Camera-type eye (tissue), 1 donor: ENCODE measurements around the genes C16orf95, MAP1LC3B and ZCCHC14.

DNA sequence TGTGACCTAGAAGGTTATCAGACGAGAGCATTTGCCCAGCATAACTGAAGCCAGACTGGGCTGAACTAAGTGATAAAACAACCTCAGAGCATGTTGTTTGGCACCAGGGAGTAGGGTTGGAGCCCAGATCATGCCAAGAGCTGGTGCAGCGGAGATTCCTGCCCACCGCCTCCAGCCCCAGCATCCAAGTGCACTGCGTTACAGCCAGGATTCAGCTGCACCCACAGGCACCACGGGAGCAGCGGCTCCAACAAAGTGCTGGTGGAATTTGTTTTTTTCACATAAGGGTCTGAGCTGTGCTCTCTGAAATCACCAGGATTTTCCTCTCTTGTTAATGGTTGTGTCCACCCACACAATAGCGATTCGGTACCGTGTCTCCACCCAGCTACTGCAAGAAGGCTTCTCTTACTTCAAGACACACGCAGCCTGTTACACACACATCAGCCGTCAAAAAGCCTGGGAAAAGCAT lies 273.8 kb downstream of the C16orf95 start:
- RAMPAGE, long total RNA = no peak

DNA sequence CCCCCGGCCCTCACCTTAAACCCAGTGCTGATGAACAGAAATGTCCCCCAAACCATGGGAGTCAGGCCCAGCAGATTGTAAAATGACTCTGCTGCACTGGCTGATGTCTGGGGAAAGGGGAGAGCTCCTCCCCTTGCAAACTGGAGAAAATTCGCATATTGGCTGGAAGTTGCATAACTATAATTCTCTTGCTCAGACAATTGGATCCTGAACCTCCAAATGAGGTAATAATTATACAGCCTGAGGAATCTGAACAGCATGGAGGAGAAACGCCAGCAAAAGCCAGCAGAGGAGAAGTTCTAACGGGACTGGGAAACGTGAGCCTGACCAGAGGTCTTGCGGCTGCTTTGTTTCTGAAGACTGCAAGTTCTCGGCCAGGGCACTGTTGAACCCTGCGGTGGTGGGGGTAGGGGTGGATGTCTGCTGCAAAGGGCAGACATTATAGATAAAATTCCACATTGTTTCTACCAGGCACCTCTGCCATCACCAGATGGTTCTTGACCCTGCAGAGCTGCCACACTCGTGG lies 109.6 kb downstream of the C16orf95 start:
- RAMPAGE, long total RNA = no peak

DNA sequence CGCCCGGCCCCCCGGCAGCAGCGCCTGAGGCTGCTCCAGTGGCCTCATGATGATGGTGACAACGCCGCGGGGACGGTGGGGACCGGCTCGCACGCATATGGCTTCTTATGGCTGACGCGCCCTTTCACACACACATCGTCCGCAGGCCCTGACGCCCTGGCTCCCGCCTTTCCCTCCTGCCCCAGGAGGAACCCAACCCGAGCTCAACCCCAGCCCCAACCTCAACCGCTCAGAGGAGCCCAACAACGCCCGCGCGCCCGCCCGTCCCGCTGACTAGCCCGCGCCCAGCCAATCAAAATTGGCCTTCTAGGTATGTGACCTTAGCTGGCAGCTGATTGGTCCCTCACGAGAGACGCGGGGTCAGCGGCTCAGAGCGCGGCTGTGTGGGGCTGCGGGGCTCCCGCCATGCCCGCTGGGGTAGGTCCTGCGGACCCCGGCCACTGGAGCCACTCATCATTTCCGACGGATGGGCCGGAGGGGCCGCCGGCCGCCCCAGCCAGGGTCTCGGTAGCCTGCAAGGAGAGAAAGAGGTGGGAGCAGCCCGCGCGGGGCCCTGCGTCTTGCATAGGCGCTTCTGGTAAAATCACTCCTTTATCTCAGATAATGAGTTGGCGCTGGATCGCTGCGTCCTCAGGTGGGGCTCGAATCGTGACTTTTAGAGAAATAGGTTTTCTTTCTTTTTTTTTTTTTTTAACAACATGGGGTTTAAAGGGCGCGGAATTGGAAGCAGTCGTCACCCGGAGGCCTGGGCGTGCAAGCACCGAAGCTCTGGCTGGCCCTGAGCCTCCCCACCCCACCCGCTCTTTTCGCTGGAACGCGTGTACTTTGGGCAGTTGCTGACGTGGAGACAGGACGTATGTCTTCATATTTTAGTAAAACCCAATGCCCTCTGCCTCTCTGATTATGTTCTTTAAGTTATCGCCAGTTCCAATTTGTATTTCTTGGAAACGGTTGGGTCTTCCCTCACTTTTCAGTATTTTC lies at the start of gene C16orf95:
Gene C16orf95, minus strand, starts transcription at position 247 of the 981 bp plus-strand sequence.
- RAMPAGE, long total RNA = no peak

- RAMPAGE, long total RNA = no peak
These were observed 13.5 kb upstream of the C16orf95 start for GRCh38 chr16:87330516-87331337.

GRCh38 chr16:87359956-87360592 lies 23.5 kb downstream of the FBXO31 start:
- RAMPAGE, long total RNA = no peak

GRCh38 chr16:87392215-87392583 lies at the start of gene MAP1LC3B:
Gene MAP1LC3B (plus strand): TSS chr16:87392336.
- RAMPAGE, long total RNA = no peak

DNA sequence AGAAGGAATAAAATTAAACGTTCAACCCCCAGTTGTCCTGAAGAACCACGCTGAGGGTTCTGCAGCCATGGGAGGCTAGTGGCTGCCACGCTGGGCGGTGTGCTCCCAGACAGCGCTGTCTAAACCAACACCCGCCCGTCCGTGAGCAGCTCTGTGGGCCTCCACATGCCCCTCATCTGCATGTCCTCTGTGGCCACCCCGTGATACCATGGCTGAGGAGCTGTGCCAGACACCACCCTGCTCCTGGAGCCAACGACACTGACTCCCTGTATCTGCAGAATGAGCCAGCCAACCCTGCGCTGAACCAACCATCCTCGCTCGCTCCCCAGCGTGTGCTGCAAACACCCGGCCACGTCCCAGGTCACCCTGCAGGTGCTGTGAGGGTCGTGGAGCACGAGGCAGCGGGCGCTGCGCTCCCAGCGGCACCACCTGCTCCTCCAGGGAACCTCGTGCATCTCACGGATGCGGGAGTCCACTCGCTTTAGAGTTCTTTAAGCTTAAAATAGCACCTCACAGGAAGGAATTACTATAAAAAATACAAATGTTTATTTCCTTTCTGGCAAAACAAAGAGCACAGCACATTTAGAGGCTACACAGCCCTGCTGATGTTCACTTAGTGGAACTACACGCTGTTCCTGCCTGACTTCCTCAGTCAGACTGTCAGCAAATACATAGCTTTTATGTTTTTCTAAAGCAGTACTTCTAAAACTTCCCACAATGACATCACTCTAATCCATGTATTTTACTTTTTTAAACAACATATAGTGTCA lies 43.3 kb downstream of the MAP1LC3B start:
- RAMPAGE, long total RNA = no peak

DNA sequence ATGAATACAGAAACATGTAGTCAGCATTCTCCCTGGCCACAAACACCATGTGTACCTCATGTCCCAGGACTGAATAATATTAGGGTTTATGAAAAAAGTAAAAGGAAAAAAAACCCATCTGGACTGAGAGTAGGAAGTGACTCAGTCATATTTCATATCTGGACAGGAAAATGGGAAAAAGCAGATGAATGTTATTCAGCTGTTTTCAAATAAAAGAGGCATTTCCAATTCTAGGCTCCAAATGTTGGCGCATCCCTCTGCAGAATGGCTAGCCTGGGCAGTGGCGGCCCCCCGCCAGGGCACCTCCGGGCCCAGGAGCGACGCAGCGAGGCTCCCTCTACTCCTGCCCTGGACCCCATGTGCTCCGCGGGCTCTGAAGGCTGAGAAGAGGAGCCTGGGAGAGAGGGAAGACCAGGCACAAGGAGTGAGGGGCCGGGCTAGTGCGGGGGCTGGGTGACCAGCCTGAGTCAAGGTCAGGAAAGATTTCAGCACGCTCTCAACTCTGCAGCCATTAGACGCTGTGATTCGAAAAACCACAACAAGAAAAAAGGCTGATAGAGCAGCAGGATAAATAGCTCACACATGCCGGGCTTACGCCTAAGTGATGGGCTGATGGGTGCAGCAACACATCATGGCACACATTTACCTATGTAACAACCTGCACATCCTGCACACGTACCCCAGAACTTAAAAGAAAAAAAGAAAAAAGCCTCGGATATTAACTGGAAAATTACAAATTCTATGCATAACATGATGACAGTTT lies 44.1 kb downstream of the MAP1LC3B start:
- RAMPAGE, long total RNA = no peak

DNA sequence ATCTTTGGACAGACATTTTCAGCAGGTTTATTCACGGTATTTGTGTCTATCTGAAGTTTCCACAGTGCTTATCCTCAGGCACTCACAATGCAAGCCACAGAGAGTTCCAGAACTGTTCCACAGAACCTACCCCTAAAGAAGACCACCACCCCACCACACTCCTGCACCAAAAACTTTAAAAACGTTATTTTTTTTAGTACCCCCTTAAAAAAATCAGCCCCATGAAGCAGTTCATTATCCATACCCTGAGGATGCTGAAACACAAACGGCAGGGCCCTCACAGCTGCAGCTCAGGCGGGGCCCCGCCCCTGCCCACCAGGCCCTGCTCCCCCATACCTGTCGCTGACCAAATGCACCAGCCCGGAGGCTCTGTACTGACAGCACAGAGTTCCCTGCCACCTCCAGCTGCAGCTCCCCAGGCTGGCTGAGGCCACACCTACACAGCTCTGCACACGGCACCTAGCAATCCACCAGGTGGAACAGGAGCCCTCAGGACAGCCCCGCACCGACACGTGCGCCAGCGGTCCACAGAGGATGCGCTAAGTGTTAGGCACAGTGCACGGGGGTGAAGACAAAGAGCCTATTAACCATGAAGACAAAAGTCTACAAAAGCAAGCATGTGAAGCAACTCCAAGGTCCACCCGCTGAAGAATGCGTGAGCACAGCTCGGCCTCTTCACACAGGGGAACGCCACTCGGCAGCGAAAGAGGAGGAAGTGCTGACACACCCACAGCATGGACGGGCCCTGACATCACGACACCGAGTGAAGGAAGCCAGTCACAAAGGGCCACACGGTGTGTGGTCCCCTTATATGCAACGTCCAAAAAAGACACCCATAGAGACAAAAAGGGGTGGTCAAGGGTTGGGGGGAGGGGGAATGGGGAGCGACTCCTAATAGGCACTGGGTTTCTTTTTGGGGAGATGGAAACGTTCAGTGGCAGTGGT lies 5.4 kb downstream of the ZCCHC14 start:
- RAMPAGE, long total RNA = no peak

GRCh38 chr16:87492518-87493465 lies at the start of gene ZCCHC14:
Gene ZCCHC14 (minus strand): TSS chr16:87493024.
- RAMPAGE, long total RNA = no peak

DNA sequence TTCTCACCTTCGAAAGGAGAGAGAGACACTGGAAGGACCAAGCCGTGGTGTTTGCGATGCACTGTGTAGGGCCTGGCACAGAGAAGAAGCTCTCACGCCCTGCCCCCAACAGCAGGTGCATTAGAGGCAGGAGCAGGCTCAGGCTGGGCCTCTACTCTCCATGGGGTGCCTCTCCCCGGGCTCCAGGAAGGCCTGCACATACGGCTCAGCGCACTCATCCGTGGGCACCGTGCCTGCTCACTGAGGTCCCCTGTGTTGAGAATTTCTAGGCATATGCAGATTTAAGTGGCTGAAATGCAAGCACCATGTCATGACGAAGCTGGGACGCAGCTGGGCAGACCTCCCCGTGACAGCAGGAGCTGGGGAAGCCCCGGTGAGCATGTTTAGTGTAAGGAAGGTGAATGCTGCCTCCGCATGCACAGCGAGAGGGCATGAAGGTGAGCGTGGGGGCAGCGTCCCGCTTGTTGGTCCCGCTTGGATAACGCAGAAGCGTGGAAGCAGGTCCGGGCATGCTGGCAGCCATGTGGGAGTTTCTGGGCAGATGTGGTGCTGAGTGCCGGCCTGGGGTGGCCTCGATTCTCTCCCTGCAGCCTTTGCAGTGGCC lies 11.9 kb downstream of the CA5A start:
- RAMPAGE, long total RNA = no peak

GRCh38 chr16:87925158-87925858 lies 11.0 kb downstream of the CA5A start:
- RAMPAGE, long total RNA = no peak

DNA sequence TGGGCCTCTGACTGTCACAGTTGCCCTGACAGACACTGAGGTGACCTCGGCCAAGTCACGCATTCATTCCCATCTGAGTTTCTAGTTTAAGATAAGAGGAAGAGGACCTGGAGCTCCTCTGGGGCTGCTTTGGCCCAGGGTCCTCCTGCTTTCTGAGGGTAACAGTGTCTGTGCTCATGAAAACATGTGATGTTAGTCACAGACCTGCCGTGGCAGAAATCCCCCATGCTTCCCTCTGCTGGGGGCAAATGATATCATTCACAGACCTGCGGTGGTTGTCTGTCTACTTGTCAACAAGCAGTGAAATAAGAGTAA lies 35.2 kb downstream of the BANP start:
- RAMPAGE, long total RNA = no peak

DNA sequence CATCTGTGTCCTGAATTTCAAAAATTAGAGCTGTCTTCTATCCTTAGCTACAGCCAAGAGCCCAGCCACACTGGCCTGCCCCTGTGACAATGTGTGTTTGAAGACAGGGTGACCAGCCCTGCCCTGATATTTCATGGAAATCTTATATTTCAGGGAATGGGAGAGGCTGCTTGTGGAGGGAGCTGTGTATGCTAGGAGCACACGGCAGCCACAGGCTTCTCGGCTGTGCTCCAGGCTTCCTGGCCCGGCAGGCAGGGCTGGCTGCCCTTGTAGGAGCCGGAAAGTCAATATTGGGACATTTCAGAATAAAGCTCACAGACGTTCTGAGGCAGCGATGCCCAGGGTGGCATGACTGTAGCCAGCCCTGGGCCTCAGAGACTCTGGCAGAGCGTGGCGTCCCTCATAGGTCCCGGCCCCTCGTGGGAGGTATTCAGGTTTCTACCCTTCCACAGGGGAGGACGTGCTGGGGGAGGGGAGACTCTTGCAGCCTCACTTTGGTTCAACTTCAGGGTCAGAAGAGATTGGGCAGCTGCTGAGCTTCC lies 65.7 kb downstream of the BANP start:
- RAMPAGE, long total RNA = no peak

- RAMPAGE, long total RNA = no peak
These were observed 84.5 kb upstream of the ZNF469 start for GRCh38 chr16:88298188-88298660.

DNA sequence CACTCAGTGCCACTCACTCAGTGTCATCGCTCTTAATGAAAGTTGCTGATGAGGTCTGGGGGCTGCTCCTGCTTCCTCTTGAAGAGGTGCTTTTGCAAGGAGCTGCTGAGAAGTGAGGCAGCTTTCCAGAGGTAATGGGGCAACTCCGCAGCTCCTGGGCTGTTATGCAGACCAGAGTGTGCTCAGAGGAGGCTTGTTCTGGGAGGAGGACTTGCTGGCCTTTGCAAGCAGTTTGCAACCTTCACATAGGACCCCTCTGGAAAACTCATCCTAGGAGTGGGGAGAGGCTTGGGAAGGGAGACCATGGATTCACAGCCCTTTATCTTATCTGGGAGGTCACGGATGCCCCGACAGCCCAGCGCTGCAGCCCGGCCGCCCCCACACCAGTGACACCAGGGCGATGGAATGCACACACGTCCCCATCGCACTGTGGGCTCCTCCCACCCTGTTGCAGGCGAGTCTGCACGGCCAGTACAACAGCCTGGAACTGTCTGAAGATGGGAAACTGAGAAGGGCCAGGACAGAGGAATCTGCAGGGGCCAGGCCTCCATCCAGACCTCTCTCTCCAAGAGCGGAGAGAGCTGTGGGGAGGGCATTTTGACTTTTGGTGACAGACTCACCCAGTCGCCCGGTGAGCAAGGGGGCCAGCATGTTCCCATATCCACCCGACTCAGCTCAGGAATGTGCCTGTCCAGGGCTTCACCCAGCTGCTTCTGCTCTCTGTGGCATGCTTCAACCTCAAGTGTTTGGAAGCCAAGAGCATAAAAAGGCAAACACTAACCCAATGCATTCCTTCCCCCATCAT lies 78.7 kb upstream of the ZNF469 start:
- RAMPAGE, long total RNA = no peak

GRCh38 chr16:88333345-88333882 lies 49.3 kb upstream of the ZNF469 start:
- RAMPAGE, long total RNA = no peak

DNA sequence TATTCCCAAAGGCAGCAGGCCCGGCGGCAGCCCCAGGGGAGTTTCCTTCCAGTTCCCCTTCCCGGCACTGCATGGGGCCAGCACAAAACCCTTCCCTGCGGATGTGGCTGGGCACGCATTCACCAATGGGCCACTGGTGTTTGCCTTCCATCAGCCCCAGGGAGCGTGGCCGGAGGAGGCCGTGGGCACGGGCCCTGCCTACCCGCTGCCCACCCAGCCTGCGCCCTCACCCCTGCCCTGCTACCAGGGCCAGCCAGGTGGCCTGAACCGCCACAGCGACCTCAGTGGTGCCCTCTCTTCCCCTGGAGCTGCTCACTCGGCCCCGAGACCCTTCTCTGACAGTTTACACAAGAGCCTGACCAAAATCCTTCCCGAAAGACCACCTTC lies 24.8 kb upstream of the ZFPM1 start:
- RAMPAGE, long total RNA = no peak

GRCh38 chr16:88430494-88431244 lies 22.4 kb upstream of the ZFPM1 start:
- RAMPAGE, long total RNA = no peak

GRCh38 chr16:88453902-88454101 lies 722 bp downstream of the ZFPM1 start:
- RAMPAGE, long total RNA = no peak